Sciatic nerve (tissue), 1 donor: ENCODE measurements around the genes MUS81, FOSL1, SF3B2 and SPTBN2.

GRCh38 chr11:65859892-65860929 lies at the start of gene MUS81:
TSS of gene MUS81 (plus strand) at chr11:65860433.
- PRO-cap: bidirectional peak, plus-strand start at chr11:65860114, minus-strand start at chr11:65859958; bidirectional peak, plus-strand start at chr11:65860452, minus-strand start at chr11:65860365; bidirectional peak, plus-strand start at chr11:65860817, minus-strand start at chr11:65860773

DNA sequence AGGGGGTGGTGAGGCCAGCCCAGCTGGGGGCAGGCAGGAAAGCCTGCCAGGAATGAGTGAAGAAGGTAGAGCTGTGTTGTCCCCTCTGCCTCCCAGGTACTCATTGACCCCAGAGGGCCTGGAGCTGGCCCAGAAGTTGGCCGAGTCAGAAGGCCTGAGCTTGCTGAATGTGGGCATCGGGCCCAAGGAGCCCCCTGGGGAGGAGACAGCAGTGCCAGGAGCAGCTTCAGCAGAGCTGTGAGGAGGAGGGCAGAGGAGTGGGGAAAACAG lies 2.7 kb downstream of the MUS81 start:
- PRO-cap: no peak

GRCh38 chr11:65873309-65874294 lies 1.0 kb upstream of the EFEMP2 start:
- PRO-cap: unidirectional peak, minus-strand start at chr11:65873382; bidirectional peak, plus-strand start at chr11:65873809, minus-strand start at chr11:65873605

DNA sequence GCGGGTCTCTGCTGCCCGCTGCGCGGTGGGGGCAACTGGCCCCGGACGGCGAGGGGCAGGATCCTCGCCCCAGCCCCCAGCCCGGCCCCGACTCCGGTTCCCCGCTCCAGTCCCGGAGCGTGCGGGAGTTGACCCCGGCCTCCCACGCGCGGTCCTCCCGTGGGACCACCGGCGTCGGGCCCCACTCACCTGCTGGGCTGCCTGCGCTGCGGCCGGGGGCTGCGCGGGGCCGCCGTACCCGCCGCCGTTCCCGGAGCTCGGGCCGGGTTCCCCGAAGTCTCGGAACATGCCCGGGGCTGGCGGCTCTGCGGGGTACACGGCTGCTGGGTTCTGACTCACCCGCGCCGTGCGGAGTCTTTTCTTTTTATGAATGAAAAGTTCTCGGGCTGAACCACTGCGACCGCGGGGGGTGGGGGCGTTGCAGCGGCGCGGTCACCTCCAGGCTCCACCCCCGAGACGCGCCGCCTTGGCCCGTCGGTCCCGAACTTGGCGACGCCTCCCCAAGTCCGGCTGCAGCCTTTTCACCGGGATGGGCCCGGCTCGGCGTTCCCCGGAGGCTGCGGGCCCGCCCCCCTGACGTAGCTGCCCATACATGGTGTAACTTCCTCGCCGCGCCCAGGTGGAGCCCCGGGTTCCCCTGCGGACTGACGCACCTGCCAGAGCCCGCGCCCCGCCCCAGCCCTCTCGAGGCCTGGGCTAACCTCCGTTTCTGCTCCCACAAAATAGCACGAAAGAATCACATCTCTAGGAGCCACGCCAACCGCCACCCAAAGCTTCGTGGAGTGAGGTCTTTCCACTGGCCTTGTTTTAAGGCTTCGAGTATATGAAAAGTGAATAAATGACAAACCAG lies at the start of gene FOSL1:
Gene FOSL1 (minus strand): TSS at position 337 of the 850 bp plus-strand sequence.
- PRO-cap: bidirectional peak, plus-strand start at position 618 of the sequence, minus-strand start at position 337 of the sequence

- PRO-cap: no peak
Observed at GRCh38 chr11:65967163-65967970, 5.8 kb downstream of the SART1 start.

DNA sequence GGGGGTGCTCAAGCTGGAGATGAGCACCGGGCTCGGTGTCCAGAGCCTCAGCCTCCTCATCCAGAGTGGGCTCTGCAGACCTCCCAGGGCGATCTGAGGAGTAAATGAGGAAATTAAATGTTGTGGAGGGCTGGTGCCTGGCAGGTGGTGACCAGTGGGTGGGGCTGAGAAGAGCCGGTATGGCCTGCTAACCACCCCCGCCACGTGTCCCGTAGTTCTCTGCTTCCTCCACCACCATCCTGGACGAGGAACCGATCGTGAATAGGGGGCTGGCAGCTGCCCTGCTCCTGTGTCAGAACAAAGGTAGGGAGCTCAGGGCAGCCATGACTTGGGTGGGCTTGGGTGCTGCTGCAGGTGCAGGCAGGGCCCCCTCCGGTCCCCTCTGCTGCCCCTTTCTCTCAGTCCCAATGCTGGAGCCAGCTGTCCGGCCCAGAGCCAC lies 15.3 kb downstream of the SART1 start:
- PRO-cap: no peak

GRCh38 chr11:66051683-66052577 lies at the start of gene SF3B2:
TSS of gene SF3B2 (plus strand) at chr11:66052364.
- PRO-cap: bidirectional peak, plus-strand start at chr11:66052355, minus-strand start at chr11:66051989

- PRO-cap: no peak
Observed at GRCh38 chr11:66057935-66059135, 6.2 kb downstream of the SF3B2 start.

DNA sequence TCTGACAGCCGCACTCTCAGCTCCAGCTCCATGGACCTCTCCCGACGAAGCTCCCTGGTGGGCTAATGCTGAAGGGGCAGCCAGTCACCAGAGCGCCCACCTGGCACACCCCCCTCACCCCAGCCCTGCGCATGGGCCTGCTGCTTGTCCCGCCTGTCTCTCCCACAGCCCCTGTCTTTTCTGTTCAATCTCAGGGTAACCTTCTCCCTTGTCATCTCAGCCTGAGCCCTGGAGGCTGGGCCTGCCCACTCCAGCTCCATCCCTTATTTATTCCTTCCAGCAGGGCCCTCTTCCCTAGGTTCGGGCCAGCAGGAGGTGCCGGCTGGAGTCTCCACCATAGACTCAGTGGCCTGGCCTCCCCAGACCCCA lies 1.6 kb upstream of the RAB1B start:
- PRO-cap: no peak

- PRO-cap: no peak
Observed at GRCh38 chr11:66289520-66289928, 581 bp upstream of the YIF1A start.

- PRO-cap: unidirectional peak, minus-strand start at chr11:66327265
Observed at GRCh38 chr11:66327132-66327441, 9.1 kb downstream of the RIN1 start.

DNA sequence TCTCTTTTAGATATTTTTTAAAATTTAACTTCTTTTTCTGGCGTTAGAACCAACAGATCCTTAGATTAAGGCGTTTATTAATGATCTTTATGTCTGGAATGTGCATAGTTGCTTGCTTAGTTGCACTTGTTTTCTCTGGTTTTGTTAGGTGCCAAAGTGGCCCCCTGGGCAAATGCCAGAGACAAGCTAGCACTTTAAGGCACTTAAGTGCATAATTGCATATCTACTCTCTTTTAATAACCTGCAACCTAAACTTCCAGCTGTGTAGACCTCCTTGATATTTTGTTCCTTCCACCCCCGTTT lies 3.3 kb downstream of the RBM4 start:
- PRO-cap: no peak

- PRO-cap: bidirectional peak, plus-strand start at chr11:66727716, minus-strand start at chr11:66727637
Observed at GRCh38 chr11:66726784-66727956, 1.8 kb downstream of the SPTBN2 start.

GRCh38 chr11:66728715-66729402 lies at the start of gene SPTBN2:
TSS of gene SPTBN2 (minus strand) at chr11:66729216.
- PRO-cap: no peak

DNA sequence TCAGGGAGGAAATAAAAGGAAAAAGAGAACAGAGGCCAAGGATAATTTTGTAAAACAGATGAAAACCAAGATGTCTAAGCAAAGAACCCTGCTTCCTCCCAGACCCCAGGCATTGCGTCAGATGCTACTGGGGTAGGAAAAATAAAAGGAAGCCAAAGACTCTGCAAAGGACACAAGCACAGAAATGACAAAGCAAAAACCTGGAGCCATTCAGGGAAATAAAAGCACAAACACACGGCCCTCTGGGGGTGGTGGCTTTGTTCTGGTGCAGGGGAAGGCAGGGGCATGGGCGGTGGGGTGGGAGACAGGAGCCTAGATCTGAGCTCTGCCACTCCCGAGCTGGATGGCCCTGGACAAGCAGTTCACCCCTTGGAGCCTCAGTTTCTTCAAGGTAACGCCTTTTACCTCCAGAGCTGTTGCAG lies 36.9 kb downstream of the PC start:
- PRO-cap: no peak

DNA sequence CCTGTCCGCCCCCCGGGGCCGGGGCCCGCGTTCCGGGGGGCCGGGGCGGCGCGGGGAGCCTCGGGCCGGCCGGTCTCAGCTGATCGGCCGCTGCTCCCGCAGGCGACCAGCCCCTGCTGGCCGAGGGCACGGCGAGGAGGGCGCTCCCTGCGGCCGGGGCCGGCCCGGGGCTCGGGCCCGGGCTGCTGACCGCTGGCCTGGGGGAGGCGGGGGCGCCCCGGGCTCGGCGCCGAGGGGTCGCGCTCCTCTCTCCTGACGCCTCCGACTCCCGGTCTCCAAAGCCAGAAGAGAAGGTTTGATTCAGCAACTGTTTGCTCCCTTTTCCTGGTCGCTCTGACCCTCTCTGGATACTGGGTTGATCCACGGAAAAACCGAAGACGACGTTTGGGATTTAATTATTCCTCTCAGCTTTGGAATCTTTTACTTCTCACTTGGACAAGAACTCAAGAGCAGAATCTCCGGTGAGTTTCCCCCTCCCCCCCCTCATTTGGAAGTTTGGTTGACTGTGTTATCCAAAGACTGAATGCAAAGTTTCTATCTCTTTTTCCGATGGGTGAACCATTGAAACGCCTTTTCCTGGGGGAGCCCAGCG lies 622 bp downstream of the KDM2A start:
- PRO-cap: bidirectional peak, plus-strand start at position 284 of the sequence, minus-strand start at position 109 of the sequence

DNA sequence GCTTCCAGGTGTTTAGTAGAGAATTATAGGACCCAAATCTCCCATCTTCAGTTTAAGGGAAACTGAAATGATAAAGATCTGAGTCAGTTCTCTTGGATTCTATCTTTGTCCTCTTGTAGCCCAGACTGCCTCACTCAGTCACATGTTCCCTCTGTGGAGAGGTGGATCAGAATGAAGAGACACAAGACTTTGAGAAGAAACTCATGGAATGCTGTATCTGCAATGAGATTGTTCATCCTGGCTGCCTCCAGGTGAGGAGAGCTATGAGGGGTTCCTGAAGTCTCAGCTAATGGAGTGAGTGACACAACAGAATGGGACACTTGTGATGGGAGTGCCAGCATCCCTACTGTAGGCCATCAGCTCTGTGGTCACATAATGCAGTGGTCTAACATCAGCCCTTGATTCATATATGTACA lies 20.4 kb upstream of the GRK2 start:
- PRO-cap: no peak

- PRO-cap: bidirectional peak, plus-strand start at chr11:67283660, minus-strand start at chr11:67283370
Observed at GRCh38 chr11:67282425-67283490, 6.3 kb upstream of the ANKRD13D start.

GRCh38 chr11:67311443-67312406 lies 8.4 kb downstream of the SSH3 start:
- PRO-cap: no peak

DNA sequence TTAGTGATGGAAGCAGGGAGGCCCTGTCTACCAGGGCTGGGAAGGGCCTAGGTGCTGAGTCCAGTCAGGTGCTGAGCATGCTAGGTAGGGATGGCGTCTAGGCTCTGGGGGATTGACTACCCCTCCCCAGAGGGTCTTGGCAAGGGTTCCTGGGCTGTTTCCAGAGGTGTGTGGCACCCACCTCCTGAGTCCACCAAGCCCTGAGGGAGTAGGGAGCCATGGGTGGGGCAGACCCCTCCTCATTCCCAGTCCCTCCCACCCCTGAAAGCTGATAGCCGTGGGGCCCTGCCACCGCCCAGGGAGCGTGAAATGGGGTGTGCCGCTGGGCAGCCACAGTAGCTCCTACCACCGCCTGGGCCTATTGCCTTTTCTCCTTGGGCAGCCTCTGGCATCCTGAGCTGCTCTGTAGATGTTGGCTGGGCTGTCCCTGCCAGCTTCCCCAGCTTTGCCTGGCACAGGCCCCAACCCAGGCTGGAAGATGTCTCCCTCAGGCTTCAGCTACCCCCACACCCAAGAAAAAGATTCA lies 2.0 kb upstream of the POLD4 start:
- PRO-cap: no peak